Measurements from ENCODE around the gene TTC34.

GRCh38 chr1:2306676-2307567, 78.8 kb downstream of the SKI start:
- PRO-cap, result no peak

- PRO-cap, result no peak
These were observed 30.5 kb downstream of the MORN1 start for GRCh38 chr1:2360800-2361262.

DNA sequence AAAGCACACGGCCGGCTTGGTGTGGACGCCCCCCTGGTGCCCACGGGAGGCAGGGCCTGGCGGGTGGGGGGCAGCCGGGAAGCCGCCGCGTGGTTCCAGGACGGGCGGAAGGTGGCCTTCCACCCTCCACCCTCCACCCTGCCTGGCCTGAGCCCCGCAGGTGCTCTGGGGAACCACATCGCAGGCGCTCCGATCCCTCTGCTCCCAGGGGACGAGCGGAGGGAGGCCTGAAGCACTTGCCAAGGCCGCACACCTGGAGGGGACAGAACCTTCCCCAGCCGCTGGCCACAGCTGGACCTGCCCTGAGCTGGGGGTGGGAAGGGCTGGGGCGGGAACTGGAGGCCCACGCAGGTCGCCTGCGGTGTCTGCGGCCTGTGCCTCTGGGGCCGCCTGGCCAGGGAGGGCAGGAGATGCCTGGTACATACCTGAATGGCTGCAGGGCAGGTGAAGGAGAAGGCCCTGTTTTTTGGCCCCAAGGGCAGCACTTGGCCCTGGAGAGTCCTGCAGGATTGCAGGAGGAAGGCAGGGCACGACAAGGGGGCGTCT, 881 bp upstream of the PEX10 start:
- PRO-cap, result no peak

- PRO-cap, result bidirectional peak, plus-strand start at chr1:2415972, minus-strand start at chr1:2415870
These were observed 3.2 kb upstream of the PEX10 start for GRCh38 chr1:2415355-2416211.

- PRO-cap, result no peak
These were observed 16.0 kb upstream of the PEX10 start for GRCh38 chr1:2428254-2428885.

- PRO-cap, result no peak
These were observed 4.6 kb upstream of the HES5 start for GRCh38 chr1:2534564-2535187.

- PRO-cap, result no peak
These were observed 10.7 kb upstream of the HES5 start for GRCh38 chr1:2540561-2541307.

GRCh38 chr1:2593805-2594426, 7.3 kb downstream of the PRXL2B start:
- PRO-cap, result no peak

GRCh38 chr1:2801413-2801939, at the start of gene TTC34:
TSS of gene TTC34 (minus strand) at chr1:2801693.
- PRO-cap, result no peak

- PRO-cap, result no peak
These were observed 12.3 kb upstream of the TTC34 start for GRCh38 chr1:2813873-2814148.

DNA sequence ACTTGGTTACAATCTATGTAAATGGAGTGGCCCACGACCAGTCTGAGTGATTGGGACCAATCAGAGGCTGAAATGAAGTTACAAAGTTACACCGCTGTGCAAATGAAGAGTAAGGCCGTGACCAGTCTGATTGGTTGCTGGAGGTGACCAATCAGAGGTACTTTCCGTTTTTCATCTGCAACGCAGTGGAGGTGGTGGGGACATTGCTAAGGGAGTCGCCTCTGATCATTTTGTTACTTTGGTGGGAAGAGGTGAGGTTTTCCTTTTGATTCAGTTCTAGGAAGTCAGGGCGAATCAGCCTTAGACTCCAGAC, 38.5 kb upstream of the TTC34 start:
- PRO-cap, result unidirectional peak, plus-strand start at position 185 of the sequence

DNA sequence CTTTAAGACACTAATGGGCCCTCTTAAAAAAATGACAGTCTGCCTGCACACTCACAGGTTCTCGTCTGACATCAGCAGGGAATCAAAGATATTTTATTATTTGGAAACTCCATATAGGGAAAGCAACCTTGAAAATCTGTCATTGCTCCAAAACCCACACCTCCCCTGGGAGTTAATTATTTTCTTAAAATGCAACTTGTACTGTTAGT, 45.5 kb upstream of the ACTRT2 start:
- PRO-cap, result no peak

- PRO-cap, result unidirectional peak, plus-strand start at chr1:3069663; bidirectional peak, plus-strand start at chr1:3069796, minus-strand start at chr1:3069729
These were observed 433 bp downstream of the PRDM16 start for GRCh38 chr1:3069321-3069950.

DNA sequence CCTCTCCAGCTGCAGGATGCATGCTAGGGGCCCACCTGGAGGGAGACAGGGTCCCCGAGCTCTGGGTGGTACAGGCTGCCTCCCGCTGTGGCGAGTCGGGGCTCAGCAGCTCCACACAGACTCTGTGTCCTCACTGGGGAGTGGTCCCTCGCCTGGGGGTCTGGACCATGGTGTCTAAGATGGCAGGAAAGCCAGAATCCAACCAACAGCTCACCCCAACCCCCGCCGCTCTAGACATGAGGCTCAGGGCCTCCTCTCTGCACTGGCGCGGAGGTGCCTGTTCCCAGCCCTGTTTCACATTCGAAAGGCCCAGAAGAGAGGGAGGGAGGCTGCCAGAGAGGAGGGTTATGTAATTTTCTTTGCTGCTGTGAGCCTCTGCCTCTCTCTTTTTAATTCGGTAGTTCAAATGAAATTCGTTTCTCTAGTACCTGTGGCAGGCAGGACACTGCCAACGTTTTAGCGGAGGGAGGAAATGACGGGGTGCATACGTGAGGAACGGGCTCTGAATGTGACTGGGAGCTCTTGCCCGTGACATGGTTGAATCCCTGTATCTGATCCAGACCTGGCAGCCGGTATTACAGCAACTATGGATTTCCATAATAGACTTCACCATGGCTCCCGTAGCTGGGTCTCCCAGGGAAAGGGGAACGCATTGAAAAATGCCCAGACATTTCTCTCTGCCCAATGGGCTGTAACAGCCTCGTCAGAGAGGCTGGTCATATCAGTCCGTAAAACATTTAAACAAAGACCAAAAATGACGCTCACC, 9.4 kb downstream of the PRDM16 start:
- PRO-cap, result no peak

- PRO-cap, result no peak
These were observed 143.2 kb downstream of the PRDM16 start for GRCh38 chr1:3212004-3212732.

DNA sequence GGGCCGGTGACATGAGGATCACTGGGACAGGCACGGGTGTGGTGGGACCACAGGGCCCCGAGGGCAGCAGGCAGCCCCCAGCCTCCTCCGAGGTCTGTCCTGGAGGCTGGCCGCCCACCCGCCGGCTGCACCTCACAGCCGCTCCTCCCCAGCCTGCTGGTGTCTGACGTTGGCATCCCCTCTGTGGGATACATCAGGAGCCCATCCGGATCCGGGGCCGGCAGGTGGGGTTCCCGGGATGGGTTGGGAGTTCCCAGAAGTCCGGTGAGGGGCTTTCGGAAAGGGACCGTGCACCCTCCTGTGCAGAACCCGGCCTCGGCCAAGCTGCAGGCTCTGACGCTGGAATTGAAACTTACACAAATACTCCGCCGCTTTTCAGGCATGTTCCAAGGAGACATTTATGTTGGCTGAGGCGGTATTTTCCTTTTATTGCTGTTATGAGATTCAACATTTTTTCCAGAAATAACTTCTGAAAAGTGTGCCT, 142.1 kb upstream of the ARHGEF16 start:
- PRO-cap, result no peak

GRCh38 chr1:3312828-3313524, 141.5 kb upstream of the ARHGEF16 start:
- PRO-cap, result unidirectional peak, plus-strand start at chr1:3313361

- PRO-cap, result no peak
These were observed 119.6 kb upstream of the ARHGEF16 start for GRCh38 chr1:3334696-3335414.

- PRO-cap, result no peak
These were observed 85.1 kb upstream of the ARHGEF16 start for GRCh38 chr1:3369258-3369860.

DNA sequence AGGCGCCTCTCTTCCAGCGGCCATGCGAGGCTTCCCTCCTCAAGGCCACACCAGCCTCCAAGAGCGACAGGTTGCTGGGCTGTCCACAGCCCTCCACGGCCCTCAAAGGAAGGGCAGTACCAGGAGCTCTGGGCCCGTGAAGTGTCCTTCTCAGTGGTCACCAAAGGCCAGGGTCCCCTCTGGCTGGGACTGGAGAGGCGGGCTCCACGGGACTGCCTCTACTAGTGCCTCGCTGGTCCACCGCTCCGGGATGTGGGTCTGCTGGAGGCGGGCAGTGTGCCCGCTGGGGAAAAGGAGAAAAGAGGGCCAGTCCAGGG, 35.8 kb downstream of the ARHGEF16 start:
- PRO-cap, result no peak